Kidney (tissue), 2 donors: ENCODE measurements around a stretch of chr16.

- PRO-cap = no peak
- RRBS = no CpG with 5 or more reads among the region's 4 CpGs
These were observed 9.3 kb downstream of the ESRP2 start for GRCh38 chr16:68226350-68227223.

DNA sequence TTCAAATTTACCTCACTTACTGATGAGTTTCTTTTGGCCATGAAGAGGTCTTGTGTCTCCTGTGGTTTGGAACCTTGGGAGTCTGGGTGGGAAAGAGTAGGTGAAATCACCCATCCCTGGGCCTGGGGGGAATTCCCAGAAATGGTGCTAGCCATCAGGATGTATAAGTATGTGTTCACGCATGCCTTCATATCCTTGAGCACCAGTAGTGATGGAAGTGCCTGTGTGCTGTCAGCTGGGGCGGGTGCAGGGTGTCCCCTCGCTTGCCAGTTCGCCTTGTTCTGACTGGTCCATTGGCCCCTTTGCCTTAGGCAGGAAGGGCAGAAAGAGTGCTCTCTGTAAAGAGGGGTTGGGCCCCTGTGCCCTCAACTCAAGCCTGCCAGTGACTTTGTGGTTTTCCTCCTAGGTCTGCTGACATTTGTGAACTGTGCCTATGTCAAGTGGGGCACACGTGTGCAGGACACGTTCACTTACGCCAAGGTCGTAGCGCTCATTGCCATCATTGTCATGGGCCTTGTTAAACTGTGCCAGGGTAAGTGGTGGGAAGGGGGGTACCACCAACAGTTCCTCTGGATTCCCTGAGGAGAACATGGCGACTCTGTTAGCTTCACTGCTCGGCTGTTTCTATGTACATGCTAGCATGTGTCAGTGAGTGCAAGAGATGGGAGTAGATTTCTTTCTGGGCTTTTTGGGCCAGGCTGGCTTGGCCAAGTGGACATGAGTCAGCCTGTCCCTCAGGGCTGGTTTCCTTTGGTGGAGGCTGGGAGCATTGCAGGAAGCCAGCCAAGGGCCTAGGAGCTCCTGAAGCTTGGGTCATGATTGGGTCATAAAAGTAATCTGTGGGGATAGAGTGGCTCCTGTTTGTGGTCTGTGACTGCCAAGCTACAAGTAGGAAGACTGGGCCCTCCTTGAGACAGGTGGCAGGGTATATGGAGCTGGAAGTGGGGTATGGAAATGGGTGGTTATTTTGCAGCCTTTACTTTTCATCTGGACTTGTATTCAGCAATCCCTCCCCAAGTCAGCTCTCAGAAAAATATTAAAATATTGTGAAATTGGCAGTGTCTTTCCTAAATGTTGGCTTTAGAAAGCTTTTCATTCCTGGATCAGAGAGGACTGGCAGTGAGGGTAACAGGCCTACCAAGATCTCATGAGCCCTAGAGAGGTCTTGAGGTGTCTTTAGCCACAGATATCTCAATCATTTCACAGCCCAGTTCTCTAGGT, 23.0 kb downstream of the SLC7A6OS start:
- PRO-cap = no peak
- RRBS = no CpG with 5 or more reads among the region's 11 CpGs

DNA sequence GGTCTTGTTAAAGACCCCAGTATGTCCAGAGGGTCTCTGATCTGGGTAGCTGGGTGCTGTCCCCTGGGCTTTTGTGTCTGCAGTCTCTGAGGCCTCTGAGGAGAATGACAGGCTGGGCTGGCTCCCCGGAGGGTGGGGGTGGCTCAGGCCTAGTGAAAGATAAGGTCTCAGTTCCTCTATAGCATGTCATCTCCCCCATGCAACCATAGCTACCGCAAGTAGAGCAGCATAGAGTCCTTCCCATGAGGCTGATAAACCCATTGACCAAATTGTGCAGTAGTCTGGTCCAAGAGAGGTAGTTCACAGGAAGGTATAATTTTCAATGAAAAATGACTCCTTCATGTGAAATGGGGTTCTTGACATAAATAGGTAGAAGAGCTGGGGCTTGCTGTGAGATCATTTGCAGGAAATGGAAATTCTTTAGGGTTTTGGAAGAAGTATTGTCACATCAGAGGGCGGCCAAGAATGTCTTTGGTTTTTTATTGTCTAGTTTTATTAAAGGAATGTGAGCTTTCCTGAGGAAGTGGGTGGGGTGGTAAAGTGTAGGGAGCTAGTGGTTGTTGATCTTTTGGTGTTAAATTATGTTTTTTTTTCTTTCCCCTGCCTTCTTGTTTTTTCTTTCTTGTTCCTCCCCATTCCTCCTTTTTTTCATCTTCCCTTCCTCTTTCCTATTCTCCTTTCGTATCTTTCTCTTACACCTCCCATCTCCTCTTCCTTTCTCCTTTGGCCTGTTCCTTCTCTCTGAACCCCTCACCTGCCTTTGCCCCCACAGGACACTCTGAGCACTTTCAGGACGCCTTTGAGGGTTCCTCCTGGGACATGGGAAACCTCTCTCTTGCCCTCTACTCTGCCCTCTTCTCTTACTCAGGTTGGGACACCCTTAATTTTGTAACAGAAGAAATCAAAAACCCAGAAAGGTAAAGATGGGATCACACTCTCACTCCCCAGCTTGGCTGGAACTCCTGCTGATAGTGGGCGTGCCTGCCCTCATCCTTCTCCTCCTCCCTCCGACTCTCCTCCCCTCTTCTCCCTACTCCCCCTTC, 20.8 kb downstream of the SLC7A6OS start:
- PRO-cap = no peak
- RRBS = no CpG with 5 or more reads among the region's 7 CpGs

DNA sequence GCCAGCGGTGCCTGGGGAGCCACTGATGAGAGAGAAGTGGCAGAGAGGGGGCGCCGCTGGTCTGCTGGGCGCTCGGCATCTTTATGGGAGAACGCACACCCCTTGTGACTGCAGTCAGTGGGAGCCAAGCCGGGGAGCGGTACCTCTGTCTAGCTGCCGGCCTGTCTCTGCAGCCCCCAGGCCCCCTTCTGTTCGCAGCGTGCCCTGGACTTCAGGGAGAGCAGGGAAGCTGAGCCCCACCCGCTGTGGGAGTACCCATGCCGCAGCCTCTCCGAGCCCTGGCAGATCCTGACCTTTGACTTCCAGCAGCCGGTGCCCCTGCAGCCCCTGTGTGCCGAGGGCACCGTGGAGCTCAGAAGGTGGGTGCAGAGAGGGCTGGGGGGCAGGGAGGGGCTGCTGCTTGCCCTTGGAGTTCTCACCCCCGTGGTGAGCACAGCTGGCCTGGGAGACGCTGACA, 44.7 kb downstream of the PRMT7 start:
- PRO-cap = no peak
- RRBS = no CpG with 5 or more reads among the region's 19 CpGs

DNA sequence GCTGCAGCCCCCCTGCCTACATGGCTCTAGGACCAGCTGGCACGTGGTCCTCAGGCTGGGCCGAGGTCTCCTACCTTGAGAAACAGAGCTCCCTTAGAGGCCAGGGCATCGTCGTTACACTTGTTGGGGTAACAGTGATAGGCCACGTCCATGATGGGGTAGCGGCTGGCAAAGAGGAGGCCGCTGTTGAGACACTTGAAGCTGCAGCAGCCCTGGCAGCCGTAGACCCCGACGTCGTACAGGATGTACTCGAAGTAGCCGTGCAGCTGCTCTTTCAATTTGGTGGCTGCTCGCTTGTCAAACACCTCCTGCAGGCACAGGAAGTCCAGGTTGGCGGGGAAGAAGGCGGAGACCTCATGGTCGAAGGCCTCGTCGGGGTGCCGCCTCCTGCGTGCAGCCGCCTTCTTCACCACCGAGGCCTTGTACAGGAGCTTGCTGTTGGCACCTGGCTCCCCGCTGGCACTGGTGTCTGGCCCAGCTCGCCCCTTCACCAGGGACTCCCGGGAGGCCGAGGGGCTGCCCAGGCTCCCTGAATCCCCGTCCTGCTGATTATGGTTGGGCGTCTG, 60.0 kb downstream of the PRMT7 start:
- PRO-cap = no peak
- RRBS = no CpG with 5 or more reads among the region's 29 CpGs

GRCh38 chr16:68377695-68378444, 67.1 kb downstream of the PRMT7 start:
- PRO-cap = no peak
- RRBS = 59% methylated on average over 2 of the region's 13 CpGs

DNA sequence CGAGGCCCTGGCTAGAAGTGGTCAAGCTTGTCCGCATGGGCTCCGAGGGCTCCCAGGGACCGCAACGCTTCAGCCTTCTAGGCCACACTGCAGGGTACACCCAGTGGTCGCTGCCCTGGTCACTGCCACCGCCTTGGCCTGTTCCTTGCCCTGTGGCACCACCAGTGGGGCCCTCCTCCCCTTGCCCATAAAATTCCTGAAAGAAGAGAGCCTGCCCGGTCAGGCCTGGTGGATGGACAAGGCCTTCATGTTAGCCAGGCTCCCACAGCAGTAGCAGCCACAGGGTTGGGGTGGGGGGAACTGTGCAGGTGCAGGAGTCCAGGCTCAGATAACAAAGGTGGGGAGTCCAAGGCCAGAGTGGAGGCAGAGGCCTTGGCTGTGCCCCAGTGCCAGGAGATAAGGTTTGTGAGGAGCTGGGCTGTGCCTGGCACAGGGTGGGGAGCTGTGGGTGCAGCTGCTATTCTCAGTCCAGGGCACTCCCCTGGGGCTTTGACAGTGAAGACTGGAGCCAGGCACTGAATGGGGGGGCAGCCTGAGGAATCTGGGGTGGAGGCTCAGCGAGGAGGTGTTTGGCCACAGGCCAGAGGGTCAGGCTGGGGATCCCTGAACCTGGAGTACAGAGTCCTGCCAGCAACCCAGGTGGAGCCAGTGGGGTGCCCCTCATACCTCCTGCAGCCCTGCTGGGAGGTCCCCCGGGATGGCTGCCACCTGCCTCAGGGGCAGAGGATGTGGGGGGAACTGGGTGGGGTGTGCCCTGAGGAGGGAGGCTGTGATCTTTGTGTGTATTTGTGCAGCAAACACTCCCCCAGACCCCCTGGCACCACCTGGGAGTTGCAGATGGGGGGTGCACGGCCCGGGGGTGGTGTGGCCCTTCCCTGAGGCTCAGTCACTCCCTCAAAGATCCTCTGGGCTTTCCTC, 44.2 kb upstream of the SMPD3 start:
- PRO-cap = no peak
- RRBS = no CpG with 5 or more reads among the region's 12 CpGs

- PRO-cap = no peak
- RRBS = no CpG with 5 or more reads among the region's 7 CpGs
These were observed 24.7 kb downstream of the ZFP90 start for GRCh38 chr16:68563578-68564316.

- PRO-cap = no peak
- RRBS = no CpG with 5 or more reads among the region's 6 CpGs
These were observed 12.3 kb upstream of the CDH1 start for GRCh38 chr16:68724684-68725320.

- PRO-cap = no peak
- RRBS = no CpG with 5 or more reads among the region's 8 CpGs
These were observed 9.8 kb downstream of the CDH1 start for GRCh38 chr16:68746757-68747420.

DNA sequence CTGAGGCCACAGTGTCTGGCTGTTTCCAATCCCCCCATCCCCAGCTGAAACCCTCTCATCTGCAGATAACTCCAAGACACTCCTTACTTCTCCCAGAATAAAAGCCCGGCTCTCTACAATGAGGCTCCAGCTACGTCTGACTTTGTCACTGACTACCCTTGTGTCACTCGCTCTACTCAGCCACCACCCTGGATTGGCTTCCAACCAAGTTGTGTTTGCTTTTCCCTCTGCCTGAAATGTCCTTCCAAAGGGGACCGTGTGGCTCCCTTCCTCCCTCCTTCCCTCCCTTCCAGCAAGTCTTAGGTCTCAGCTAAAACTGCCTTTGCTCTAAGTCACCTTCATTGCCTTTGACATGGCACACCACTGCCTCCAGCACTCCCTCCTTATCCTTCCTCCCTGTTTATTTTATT, 42.8 kb downstream of the CDH1 start:
- PRO-cap = no peak
- RRBS = no CpG with 5 or more reads among the region's 4 CpGs

DNA sequence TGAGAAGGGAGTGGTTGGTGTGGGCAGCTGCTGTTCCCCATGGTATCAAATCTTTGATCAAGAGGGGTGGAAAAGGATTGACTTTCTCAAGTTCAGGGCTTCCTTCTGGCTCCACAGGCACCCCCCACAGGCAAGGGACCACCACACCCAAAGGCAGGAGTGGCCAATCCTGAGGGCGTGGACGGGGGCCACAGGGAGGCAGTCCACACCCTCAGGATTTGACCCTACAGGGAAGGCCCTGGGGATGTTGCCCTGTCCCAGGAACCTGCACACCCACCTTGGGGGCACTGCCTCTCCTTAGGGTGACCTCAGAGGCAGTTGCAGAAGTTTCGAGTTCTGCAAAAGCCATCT, 44.9 kb downstream of the CDH1 start:
- PRO-cap = no peak
- RRBS = no CpG with 5 or more reads among the region's 3 CpGs

DNA sequence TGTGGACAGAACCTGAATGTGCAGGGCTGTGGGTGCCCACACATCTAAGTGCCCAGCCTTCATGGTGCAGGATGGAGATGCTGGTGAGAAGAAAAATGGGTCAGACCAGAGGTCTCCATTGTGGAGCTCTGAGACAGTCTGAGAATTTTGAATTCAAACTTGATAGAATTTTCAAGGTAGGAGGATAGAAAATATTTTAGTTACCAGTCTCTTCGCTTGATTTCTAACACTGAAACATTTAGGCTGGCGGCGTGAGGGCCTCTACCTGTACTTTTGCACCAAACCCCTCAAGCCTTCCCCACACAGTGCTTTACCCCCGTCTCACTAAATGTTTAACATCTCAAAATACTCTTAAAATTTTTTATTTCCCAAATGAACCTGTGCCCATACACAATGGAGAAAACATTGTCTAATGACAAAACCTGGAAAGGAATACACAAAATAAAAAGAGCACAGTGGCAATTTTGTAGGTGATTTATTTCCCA, 2.0 kb upstream of the TANGO6 start:
- PRO-cap = unidirectional peak, plus-strand start at position 244 of the sequence
- RRBS = no CpG with 5 or more reads among the region's 4 CpGs

- PRO-cap = no peak
- RRBS = no CpG with 5 or more reads among the region's 3 CpGs
These were observed 14.3 kb upstream of the TMED6 start for GRCh38 chr16:69365781-69366363.

GRCh38 chr16:69403973-69405000, 18.5 kb upstream of the TERF2 start:
- PRO-cap = unidirectional peak, plus-strand start at chr16:69404530
- RRBS = no CpG with 5 or more reads among the region's 10 CpGs

DNA sequence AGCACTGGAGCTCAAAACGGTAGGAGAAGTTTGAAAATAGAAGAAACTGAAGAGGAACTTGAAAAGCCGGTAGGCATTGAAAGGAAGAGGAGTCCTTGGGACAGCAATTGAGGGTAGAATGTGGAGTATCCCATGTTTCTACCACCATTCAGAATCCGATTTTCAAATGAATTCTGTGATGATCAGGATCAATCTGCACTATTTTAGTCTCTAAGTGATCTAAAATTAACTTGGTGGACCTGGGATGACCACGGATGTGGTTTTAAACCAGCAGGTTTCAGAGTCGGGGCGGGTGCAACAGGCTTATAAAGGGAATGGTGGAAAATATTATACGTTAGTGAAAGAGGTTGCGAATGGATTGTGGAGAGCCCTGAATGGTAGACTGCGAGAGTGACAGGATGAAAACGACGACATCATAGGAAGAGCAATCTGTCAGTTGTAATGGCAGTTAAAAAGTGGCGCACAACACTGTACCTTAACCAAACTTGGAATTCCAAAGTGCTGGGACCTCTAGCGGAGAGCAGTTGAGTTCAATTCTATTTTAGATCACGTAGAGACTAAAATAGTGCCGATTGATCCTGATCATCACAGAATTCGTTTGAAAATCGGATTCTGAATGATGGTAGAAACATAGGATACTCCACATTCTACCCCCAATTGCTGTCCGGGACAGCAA, 1.3 kb upstream of the CYB5B start:
- PRO-cap = no peak
- RRBS = 81% methylated on average over 1 of the region's 18 CpGs

DNA sequence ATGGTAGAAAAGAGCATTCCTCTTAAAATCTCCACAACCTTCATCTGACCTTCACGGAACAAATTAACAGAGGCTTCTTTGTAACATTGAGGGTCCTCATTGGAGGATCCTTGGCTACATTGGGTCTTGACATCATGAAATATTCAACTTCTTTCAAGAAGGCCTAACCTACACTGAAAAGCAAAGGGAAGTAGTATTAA, 49.8 kb downstream of the CYB5B start:
- PRO-cap = no peak
- RRBS = no CpG with 5 or more reads among the region's 1 CpG

GRCh38 chr16:69609438-69610450, 44.0 kb downstream of the NFAT5 start:
- PRO-cap = no peak
- RRBS = no CpG with 5 or more reads among the region's 7 CpGs

GRCh38 chr16:69613340-69613851, 47.6 kb downstream of the NFAT5 start:
- PRO-cap = no peak
- RRBS = no CpG with 5 or more reads among the region's 1 CpG

DNA sequence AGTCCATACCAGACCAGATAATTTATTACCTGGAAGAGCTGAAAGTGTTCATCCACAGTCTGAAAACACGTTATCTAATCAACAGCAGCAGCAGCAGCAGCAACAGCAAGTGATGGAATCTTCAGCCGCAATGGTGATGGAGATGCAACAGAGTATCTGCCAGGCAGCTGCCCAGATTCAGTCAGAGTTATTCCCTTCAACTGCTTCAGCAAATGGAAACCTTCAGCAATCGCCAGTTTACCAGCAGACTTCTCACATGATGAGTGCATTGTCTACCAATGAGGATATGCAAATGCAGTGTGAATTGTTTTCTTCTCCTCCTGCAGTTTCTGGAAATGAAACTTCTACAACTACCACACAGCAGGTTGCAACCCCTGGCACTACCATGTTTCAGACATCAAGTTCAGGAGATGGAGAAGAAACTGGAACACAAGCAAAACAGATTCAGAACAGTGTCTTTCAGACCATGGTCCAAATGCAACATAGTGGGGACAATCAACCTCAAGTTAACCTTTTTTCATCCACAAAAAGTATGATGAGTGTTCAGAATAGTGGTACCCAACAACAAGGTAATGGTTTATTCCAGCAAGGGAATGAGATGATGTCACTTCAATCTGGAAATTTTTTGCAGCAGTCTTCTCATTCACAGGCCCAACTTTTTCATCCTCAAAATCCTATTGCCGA, 33.8 kb downstream of the NQO1 start:
- PRO-cap = no peak
- RRBS = no CpG with 5 or more reads among the region's 4 CpGs